HTERT-HM (cell line): ENCODE data around the gene C1QC.

- RRBS, result no CpG with 5 or more reads among the region's 2 CpGs
Observed at GRCh38 chr1:21149836-21150381, 26.8 kb downstream of the EIF4G3 start.

DNA sequence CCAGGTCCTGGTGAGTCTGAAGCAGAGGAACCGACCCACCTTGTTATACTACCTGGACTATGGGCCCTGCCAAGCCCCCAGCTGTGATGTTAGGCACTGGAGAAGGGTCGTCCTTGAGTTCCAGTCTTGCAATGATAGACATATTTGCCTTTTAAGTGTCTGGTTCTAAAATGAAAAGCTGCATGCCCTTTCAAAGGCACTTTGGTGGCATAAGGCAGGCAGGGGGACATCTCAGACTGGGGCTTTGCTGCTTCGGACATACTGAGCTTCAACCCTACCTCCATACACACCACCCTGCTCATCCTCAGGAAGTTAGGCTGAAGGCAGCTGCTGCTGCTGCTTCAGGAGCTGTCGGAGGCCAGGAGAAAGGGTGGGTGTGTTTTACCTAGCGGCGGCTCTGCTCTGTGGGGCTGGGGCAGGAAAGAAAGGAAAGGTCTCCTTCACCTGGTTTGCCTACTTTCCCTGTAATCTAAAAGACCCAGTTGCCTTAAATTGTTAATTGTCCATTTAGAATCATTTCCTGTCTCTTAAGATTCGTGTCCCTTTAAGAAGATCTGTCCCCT, 19.3 kb downstream of the ECE1 start:
- RRBS, result no CpG with 5 or more reads among the region's 7 CpGs

DNA sequence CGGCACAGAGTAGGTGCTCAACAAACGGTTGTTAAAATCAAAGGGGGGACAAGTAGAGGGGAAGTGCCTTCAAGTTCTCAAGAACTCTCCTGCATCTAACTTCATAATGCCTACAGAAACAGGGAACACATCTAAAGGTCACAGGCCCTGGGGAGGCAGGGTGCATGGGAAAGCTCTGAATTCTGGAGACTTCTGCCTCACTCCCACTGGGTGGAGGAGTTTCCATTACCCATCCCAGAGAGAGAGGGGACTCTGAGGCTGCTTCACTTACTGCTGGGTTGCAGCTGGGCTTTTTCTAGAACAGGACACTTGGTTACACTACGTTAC, 2.4 kb upstream of the ECE1 start:
- RRBS, result no CpG with 5 or more reads among the region's 3 CpGs

- RRBS, result no CpG with 5 or more reads among the region's 21 CpGs
Observed at GRCh38 chr1:21313796-21314984, 23.9 kb upstream of the ECE1 start.

- RRBS, result no CpG with 5 or more reads among the region's 21 CpGs
Observed at GRCh38 chr1:21317186-21317963, 27.1 kb upstream of the ECE1 start.

GRCh38 chr1:21318612-21319161, 28.4 kb upstream of the ECE1 start:
- RRBS, result no CpG with 5 or more reads among the region's 17 CpGs

DNA sequence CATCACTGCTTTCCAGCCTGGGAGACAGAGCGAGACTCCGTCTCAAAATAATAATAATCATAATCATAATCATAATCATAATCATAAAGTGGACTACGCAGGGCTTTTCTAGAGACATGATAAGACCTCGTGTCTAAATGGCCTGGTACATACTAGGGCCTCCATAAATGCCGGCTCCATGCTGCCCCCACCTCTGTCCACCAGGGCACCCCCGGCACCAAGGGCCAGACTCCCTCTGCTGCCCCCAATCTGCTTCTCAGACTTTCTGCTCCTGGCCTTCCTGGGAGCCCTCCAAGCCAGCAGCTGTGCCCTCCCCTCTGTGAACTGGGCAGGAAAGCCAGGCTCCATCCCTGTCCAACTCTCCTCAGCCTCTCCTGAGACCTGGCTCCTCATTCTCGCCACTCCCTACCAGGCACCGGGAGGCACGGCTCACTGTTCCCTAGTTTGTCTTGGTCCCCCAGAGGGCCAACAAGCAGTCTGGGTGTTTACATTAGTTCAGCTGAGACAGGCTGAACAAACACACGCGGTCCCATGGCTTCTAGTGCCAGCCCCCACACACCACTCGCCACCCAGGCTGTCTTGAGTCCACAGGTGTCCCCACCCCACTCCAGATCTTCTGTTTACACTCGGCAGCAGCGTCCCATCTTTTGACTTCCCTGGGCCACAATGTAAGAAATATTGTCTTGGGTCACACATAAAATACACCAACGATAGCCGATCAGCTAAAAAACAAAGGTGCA, 29.2 kb upstream of the ECE1 start:
- RRBS, result no CpG with 5 or more reads among the region's 16 CpGs

GRCh38 chr1:21337738-21338884, 47.8 kb upstream of the ECE1 start:
- RRBS, result no CpG with 5 or more reads among the region's 15 CpGs

DNA sequence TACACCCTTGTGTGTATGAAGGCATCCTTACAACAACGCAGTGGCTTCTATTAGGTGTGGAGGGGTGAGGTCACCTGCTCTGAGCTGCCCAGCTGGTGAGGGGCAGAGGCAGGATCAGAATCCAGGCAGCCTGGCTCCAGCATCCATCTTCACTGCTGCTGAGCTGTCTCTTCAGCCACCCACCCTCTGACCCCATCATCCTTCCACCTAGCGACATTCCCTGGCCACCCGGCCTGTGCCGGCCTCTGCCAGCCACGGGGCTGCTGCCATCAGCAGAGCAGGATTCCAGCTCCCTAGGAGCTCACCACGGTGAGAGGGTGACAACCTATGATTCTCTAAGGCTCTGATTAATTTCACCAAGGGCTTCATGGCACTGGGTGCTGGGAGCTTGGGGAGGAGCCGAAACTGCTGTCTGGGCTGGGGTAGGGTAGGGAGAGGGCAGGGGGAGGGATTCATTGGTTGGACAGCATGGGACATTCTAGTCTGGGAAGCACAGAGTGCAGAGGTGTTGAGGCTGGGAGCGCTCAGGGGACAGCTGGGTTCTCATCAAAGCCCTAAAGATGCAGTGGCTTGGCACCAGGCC, 32.2 kb downstream of the ALPL start:
- RRBS, result no CpG with 5 or more reads among the region's 8 CpGs

DNA sequence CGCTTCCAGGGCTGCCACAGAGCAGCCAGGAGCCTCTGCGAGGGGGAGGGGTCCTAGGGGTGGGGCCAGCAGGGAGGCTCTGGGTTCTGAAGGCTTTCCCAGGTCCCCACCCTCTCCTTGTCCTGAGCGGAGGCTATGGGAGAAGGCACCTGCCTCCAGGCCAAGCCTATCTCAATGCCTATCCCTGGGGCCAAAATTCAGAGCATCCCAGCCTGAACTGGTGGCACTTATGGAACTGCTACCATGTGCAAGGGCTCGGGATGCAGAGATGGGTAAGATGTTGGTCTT, 38.9 kb downstream of the ALPL start:
- RRBS, result no CpG with 5 or more reads among the region's 4 CpGs

DNA sequence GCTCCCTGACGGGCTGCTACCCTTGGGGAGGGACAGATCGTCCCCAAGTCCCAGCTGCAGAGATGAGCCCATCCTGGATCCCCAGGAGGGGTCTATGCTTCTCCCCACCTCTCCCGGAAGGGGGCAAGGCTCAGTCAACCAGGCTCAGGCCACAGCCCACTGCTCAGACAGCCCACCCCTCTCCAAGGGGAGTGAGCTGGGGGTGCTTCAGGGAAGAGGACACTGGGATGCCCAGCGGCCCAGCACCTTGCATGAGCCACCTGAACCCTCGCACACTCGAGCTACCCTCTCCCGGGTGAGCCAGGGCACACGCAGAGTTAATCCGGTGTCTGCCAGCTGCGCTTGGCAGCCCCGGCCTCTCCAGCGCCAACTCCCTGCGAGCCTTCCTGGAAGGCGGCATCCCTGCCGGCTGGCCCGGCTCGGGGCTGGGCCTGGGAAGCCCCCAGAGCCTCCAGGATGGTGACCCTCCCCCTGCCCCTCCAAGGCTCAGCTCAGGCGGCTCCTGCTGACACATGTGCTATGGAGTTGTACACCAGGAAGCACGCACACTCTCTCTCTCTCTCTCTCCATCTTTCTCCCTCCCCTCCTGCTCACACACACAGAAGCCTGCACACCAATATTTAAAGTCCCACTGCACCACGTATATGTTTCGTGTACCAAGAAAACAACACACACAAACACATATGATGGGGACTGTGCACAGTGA, 48.7 kb downstream of the RAP1GAP start:
- RRBS, result 2% methylated on average over 5 of the region's 21 CpGs

- RRBS, result no CpG with 5 or more reads among the region's 7 CpGs
Observed at GRCh38 chr1:21791646-21791977, 8.7 kb upstream of the USP48 start.

DNA sequence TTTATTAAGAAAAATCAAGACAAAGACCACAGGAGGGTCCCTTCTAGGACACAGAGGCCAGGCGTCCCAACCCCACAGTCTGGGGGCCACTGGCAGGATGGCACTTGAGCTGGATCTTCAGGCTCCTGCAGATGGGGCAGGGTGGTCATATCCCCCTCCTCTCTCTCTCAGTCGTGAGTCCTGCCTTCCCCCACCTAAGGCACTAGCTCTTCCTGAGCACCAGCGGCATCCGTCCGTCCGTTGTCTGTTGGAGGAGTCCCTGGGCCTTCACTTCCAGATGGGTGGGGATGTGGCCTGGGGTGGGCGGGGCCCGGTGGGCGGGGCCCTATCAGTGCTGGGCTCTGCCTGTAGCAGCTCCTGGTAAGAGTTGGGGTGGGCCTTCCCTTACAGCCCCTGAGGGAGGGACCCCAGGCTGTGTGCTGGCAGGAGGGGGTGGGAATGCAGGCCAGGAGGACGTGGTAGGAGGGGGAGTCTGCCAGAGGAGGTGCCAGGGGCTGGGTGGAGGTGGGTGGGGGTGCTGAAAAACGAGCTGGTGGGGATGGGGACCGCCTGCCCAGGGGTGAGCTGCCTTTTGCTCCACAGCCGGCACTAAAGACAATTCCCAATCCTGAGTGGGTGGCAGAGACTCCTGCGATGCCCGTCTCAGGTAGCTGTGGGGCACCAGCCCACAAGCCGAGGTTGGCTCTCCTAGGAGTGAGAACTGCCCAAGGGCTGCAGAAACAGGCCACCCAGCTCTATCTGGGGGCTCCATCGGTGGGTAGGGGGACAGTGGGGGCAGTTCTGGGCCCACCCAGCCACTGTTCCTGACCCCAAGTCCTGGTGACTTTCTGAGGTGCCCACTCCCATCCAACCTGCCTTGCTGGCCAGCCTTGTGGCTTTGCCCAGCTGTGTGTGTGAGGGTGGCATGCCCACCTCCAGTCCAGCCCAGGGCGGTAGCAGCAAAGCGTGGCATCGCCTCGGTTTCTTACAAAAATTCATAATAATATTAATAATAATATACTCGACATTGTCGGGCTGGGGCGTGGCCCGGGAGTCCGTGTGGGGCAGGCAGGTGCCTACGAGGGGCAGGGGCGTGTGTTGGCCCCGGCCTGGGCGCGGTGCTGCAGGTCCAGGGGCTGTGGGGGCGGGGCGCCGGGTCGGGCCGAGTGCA, 10.6 kb downstream of the LDLRAD2 start:
- RRBS, result 88% methylated on average over 10 of the region's 36 CpGs

DNA sequence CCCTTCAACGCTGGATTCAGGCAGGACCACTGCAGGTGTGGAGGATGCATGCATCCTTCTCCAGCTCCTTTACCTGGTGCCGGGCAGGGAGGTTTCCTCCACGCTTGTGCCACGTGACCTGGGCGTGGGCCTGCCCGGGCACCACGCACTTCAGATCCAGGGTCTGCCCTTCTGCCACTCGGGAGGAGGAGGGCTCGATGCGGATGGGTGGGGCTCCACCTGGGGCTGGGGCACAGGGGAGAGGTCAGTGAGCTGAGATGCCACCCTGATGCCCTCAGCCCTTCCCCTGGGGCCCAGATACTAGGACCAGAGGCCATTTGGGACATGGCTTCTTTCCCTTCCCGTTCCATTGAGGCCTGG, 32.0 kb downstream of the LDLRAD2 start:
- RRBS, result no CpG with 5 or more reads among the region's 11 CpGs

DNA sequence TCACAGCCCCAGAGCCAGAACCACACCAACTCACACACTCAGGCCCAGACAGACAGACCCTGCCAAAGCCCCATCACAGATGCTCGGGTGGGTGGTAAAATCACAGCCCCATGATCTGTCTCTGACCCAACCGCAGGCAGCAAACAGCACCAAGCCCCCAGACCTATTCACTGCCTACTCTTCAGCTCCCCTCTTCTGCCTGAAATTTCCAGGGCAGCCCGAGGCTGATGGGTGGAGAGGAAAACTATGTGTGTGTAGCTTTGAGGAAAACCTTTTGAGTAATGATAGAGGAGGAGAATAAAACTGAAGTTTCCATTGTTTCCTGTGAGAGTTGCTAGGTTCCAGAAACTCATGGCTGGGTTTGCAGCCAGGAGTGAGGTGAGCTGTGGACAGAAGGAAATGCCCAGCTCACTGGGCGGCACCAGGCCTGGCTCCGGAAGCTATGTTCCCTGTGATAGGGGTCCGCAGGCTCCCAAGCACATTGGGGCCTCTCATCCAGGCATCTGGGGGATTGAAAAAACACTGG, 1.5 kb upstream of the HSPG2 start:
- RRBS, result no CpG with 5 or more reads among the region's 6 CpGs

DNA sequence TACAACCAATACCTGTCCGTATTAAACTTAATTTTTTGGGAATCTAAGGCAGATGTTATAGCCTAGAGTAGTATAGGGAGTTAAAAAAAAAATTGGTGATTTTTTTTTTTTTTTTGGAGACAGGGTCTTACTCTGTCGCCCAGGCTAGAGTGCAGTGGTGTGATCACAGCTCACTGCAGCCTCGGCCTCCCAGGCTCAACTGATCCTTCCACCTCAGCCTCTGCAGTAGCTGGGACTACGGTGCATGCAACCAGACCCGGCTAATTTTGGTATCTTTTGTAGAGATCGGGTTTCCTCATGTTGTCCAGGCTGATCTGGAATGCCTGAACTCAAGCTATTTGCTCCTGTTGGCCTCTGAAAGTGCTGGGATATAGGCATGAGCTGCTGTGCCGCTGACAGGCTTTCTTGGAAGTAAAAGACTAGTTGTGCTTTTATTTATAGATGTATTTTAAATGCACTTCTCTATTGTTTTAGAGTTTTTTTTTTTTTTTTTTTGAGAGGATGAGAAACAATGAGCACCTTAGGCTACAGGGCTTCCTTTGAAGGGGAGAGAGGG, 3.0 kb downstream of the CDC42 start:
- RRBS, result no CpG with 5 or more reads among the region's 7 CpGs

GRCh38 chr1:22105561-22105981, 37.3 kb downstream of the WNT4 start:
- RRBS, result no CpG with 5 or more reads among the region's 2 CpGs

DNA sequence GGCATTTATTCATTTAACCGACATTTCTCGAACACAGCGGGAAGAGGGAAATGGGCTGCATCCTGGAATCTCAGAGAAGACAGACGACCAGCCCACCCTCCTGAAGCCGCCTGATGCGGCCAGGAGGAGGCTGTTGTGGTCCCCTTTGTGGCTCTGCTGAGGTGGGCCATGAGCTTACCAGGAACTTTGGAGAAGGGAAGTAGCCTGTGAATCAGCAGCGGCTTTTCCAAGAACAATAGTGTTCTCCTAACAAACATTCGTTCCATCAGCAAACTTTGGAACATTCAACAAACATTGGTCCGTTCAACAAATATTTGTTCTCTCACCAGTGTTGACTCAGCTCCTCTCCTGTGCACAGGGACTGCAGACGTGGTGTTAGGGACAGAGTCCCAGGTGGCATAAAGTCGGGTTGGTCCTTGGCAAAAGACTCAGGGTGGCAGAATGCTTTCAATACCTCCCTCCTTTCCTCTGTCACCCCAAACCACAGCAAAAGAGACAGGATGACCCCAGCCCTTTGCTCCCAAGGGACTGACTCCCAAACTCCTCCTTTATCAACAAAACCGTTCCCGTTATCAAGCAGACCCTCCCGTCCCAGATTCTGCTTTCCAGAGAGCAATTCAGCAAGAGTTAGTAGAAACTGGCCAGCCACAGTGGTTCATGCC, 103.2 kb upstream of the ZBTB40 start:
- RRBS, result no CpG with 5 or more reads among the region's 14 CpGs

DNA sequence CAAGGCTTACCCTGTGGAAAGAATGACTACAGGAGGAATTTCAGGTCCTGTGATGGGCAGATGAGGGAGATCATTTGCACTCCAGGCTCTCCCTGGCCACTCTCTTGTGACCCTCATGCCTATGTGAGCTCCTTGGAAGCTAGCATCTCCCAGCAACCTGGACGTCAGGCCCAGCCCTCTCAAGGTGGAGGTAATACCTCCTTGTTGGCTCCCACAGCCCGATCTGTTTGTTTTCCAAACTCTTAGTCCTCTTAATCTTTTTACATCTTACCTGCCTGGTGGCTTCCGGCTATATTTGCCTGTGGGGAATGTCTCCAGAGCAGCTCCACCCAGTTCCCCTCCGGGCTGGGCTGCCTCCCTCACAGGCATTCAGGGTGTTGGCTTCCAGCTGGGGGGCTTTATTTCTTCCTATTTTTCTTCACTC, 7.4 kb upstream of the C1QA start:
- RRBS, result 6% methylated on average over 1 of the region's 4 CpGs

DNA sequence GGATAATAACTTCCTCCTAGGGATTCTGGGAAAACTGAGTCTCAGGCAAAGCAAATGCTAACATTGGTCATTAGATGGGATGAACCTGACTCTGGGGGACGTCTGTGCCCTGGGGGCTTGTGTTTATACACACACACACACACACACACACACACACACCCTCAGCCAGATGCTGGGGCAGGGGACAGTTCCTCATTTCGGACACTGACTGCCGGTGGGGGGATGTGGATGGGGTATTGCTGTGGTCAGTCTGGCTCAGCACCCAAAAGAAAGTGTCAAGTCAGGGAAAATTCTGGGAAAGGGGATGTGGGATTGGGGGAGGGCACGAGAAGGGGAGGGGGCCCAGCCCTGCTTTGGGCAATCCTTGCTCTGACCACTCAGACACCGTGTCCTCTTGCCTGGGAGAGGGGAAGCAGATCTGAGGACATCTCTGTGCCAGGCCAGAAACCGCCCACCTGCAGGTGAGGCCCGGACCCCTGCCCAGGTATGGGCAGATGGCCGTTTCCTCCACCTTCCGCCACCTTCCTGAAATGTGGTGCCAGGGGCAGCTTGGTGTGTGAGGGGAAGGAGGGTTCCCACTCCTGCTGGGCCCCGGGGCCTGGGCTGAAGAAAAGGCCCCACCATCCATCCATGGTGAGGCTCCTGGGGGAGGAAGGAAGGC, at the start of gene C1QC:
Gene C1QC (plus strand): TSS at position 380 of the 661 bp plus-strand sequence.
- RRBS, result no CpG with 5 or more reads among the region's 10 CpGs